ENCODE results near the genes RBM47, LIMCH1 and YIPF7.

- RRBS, result no CpG with 5 or more reads among the region's 5 CpGs
These were observed 127.4 kb downstream of the RBM47 start for GRCh38 chr4:40502185-40502716.

DNA sequence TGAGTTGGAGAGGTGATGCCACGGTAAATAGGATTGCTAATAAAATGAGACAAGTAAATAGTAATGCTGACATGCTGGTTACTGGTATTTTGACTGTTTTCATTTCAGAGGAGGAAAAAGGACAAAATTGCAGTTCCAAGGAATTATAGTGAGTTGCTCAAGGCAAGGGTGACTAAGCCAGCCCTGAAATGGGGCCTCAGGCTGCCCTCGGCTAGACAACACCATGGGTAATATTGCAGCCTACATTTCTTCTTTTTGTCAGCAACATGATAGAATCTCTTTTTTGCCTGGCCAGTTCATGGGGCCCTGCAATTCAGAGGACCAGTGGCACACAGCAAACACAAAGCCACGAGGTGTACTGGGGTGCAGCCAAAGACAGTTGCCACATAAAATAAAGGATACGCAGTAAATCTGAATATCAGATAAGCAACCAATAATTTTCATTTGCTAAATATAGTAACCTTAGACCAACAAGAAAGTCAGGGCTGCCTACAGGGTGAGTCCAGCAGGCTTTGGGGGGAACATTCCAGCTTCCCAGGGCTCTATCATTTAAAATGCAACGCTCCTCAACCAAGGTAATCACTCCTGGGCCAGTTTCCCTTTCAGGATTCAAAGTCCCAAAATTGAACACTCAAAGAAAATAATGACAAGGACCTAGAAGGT lies 41.8 kb downstream of the RBM47 start:
- RRBS, result no CpG with 5 or more reads among the region's 5 CpGs

- RRBS, result 2% methylated on average over 19 of the region's 57 CpGs
These were observed at the start of gene RBM47 for GRCh38 chr4:40629227-40630378. TSS of gene RBM47 (minus strand) at chr4:40629864.

DNA sequence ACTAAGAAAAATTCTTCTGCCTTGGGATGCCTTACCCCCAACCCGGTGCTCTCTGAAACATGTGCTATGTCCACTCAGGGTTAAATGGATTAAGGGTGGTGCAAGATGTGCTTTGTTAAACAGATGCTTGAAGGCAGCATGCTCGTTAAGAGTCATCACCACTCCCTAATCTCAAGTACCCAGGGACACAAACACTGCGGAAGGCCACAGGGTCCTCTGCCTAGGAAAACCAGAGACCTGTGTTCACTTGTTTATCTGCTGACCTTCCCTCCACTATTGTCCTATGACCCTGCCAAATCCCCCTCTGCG lies 164.6 kb downstream of the APBB2 start:
- RRBS, result no CpG with 5 or more reads among the region's 4 CpGs

- RRBS, result no CpG with 5 or more reads among the region's 5 CpGs
These were observed 102.7 kb downstream of the UCHL1 start for GRCh38 chr4:41359428-41359755.

- RRBS, result no CpG with 5 or more reads among the region's 14 CpGs
These were observed 22.9 kb upstream of the LIMCH1 start for GRCh38 chr4:41514935-41515626.

DNA sequence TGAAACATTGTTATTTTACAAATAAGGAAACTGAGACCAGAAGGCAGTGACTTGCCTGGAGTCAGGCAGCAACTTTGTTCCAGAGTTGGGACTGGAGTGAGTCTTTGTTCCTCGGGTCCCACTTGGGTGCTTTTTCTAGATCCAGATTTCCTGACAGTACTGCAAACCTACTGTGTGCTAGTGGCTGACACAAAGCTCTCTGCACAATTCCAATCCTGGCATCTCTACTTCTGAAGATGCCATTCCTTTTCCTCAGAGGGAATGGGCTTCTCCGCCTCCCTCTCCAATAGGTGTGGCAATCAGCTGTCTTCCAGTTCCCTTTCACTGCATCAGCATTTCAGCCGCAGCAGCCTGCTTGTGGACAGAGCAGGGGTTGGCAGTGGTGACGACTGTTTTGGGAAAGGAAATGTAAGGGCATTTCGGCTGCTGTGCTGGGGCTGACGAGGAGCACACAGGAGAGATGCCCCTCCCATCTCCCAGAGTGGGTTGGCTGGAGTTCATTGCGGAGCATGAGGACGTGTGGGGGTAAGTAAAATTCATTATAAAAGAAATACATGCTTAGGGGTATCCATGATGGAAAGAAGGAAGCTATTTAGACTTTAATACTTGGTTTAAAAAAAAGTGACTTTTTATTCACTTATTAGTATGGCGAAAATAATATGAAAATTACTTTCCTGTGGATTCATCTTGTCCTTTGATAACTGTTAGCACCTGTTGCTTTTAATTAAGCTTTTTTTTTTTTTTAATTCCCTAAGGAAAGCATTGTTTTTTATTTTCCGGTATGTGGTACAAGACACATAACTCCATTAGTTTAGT lies at the start of gene LIMCH1:
Gene LIMCH1, plus strand, starts transcription at position 332 of the 816 bp plus-strand sequence.
- RRBS, result no CpG with 5 or more reads among the region's 10 CpGs

- RRBS, result no CpG with 5 or more reads among the region's 10 CpGs
These were observed 32.8 kb downstream of the LIMCH1 start for GRCh38 chr4:41570361-41571563.

DNA sequence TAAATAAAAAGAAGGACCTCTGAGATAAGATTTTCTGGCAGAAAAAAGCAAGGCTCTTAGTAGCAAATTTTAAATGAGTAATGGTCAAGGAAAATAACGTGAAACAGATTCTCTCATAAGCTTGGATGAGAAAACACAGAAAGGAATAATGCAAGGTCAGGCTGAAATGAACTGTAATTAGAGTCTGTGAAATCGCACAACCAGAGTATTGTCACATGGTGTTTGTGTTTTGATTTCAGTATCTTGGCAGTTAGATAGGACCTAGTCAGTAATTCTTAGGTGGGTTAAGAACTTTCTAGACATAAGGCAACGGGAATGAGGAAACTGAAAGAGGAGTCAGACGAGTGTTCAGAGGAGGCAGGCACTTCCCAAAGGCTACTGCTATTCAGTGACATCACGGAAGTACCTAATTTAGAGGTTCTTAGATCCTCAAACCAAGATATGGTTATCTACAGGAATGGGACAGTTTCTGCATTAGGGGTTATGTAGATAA lies 34.6 kb downstream of the LIMCH1 start:
- RRBS, result no CpG with 5 or more reads among the region's 5 CpGs

DNA sequence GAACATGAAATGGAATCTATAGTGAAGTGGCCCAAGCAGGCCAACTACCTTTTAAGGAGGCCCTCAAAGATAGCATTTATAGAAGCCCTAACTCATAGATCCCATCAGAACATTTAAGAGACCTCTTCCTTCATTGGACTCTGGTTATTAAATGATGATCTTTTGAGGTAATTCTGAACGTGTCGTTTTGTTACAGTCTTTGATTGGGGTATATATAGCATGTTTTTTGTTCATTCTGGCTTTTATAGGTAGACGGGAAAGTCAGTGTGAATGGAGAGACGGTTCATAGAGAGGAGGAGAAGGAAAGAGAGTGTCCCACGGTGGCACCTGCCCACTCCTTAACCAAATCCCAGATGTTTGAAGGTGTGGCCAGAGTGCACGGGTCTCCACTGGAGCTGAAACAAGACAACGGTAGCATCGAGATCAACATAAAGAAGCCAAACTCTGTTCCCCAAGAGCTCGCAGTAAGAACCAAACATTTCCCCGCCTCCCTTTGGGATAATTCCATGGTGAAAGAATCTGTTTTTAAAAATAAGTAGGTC lies 98.3 kb downstream of the PHOX2B start:
- RRBS, result no CpG with 5 or more reads among the region's 10 CpGs

- RRBS, result no CpG with 5 or more reads among the region's 7 CpGs
These were observed 63.9 kb downstream of the PHOX2B start for GRCh38 chr4:41684627-41685008.

- RRBS, result no CpG with 5 or more reads among the region's 3 CpGs
These were observed 76.4 kb upstream of the PHOX2B start for GRCh38 chr4:41824833-41825339.

GRCh38 chr4:41882398-41882867 lies 52.8 kb upstream of the TMEM33 start:
- RRBS, result 8% methylated on average over 12 of the region's 25 CpGs

DNA sequence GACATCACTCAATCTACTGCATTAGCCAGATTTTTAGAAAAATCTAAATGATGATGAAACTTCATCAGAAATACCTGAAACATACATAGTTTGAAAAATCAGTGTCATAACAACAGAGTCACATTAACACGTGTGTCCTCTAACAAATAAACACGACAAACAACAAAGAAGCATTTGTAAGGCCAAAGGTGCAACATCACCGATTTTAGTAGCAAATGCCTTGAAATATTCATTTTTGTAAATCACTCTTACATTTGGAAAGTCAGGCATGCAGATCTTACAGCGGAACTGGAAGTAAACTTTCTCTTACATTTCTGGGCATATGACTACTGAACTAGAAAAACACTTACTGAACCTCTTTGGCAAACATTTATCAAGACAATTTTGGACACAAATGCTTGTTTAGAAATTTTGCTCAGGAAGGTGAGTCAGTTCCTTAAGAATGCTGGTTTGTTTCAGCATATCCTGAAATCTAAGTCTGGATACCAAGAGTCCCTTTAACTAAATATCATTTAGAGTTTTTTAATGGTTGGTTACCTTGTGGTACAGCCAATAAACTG lies 14.8 kb downstream of the SHISA3 start:
- RRBS, result no CpG with 5 or more reads among the region's 4 CpGs

GRCh38 chr4:42671272-42671927 lies 14.5 kb upstream of the ATP8A1 start:
- RRBS, result no CpG with 5 or more reads among the region's 4 CpGs

DNA sequence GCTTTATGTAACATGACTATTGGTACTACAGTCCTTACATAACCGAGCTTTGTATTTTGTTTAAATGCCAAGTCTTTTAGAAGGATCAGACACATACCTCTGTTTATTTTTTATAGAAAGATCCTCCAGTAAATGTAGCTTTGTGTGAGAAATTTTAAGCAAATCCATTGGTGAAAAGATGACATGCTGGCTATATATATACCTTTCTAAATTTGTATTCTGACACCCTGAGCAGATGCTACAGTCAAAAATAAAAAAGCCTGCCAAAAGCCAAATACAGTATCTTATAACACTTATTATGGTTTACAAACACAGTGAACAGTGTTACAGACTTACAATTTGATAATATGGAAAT lies at the start of gene YIPF7:
Gene YIPF7, minus strand, starts transcription at position 169 of the 355 bp plus-strand sequence.
- RRBS, result no CpG with 5 or more reads among the region's 1 CpG

- RRBS, result no CpG with 5 or more reads among the region's 17 CpGs
These were observed 6.3 kb downstream of the TXK start for GRCh38 chr4:48127369-48128542.

DNA sequence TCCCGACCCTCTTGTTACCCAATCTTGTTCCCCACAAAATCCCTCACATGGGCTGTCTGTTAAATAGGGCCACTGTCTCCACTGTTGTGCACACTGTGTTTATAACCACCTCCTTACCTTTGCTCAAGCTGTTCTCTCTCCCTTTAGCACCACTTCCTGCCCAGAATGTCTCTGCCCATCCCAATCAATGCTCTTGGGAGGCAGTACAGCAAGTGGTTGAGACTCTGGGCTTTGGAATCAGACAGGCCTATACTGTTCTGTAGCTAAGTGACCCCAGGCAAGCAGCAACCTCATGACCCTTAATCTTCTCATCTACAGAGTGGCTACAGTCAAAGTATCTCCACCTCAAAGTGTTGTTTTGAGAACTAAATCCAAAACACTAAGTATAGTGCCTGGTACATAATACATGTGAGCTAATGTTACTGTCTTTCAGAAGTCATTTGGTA lies 3.8 kb upstream of the TXK start:
- RRBS, result no CpG with 5 or more reads among the region's 1 CpG

DNA sequence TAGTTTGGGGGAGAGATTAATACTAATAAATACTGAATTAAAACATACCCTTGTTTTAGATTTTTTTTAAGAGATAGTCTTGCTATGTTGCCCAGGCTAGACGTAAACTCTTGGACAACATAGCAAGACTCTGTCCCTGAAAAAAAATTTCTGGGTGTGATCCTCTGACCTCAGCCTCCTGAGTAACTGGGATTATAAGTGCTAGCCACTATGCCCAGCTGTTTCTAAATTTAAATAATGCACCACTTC lies 56.0 kb downstream of the TEC start:
- RRBS, result no CpG with 5 or more reads among the region's 1 CpG

DNA sequence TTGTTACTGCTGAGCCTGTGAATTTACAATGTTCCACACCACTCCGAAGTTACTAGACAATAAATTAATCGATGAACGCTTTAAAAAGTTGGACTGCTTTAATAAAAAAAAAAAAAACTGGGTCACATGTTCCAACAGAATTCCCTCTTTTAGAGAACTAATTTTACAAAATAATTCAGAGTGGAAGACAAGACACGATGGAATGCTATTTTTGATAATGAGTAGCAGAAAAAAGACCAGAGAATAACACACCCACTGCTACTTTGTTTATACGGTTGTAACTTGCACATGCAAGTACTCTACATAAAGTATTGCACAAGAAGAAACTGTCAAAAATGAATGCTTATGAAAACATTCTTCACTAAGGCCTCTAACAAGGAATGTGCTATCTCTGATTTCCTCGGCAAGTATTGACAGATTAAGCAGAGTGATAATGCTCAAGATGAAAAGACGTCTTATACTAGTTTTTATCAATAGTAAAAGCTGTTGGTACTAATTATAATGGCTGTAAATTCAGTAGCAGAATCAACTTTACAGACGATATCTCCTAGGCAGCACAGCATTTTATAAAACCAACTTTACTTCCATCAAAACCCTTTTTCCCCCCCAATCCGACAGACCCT lies 1.7 kb downstream of the FRYL start:
- RRBS, result no CpG with 5 or more reads among the region's 9 CpGs

Measured in AG09309 (cell line).